Mesenchymal stem cell of adipose (primary cell): ENCODE measurements around a stretch of chr10.

GRCh38 chr10:110511109-110511421 is 13.4 kb downstream of the DUSP5 start:
- CAGE, long polyA plus RNA: no peak

DNA sequence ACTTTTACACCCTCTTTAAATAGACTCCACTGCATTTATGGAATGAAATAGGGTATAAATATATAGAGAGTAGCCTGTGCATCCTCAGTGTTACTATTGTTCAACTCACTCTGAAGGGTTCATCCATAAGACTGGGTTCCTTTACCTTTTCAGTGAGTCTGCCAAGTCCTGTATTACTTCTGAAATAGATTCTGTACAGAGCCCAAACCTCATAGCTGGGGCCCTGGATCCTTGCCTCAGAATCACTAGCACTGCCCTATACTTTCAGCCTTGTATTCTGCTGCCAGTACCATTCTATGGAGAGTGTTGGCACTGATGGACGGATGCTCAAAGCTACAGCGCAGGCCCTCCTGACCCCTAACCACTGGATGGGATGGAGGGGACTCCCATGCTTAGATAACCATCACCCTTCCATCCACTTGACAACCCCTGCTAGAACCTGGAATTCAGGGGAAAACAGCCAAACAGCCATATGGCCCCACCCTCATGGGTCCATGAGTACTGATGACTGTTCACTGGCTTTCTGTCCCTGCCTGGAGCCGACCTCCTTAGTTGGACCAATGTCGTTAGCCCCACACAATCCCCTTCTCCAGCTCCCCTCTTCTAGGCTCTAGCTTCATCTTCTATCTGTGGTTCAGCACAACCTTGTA is 16.1 kb downstream of the DUSP5 start:
- CAGE, long polyA plus RNA: no peak

GRCh38 chr10:110578478-110578861 is 11.0 kb downstream of the SMC3 start:
- CAGE, long polyA plus RNA: no peak

GRCh38 chr10:110667300-110668276 is 23.5 kb downstream of the RBM20 start:
- CAGE, long polyA plus RNA: no peak

DNA sequence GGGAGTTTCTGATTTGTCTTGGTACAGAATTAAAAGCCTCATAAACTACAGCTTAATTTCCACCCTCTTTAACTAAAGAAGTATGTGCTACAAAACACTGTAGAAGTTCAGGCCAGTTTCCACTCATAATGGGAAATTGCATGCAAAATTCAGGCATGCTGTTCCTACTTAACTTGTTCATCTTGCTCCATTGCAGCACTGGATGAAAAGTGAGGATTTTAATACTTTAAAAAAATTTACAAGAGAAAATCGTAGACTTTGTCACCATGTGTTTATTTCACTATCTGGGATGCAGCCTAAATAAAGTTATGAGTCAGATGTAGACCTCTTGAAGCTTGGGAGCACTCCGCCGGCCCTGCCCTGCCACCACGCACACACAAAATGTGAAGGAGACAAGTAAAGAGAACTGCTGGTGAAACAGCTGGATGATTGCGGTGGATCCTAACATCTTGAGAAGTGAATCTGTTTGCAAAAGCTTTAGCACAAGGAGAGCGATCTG is 40.4 kb downstream of the RBM20 start:
- CAGE, long polyA plus RNA: no peak

- CAGE, long polyA plus RNA: no peak
Observed at GRCh38 chr10:110699061-110699216, 54.8 kb downstream of the RBM20 start.

GRCh38 chr10:110701014-110701685 is 57.0 kb downstream of the RBM20 start:
- CAGE, long polyA plus RNA: no peak

DNA sequence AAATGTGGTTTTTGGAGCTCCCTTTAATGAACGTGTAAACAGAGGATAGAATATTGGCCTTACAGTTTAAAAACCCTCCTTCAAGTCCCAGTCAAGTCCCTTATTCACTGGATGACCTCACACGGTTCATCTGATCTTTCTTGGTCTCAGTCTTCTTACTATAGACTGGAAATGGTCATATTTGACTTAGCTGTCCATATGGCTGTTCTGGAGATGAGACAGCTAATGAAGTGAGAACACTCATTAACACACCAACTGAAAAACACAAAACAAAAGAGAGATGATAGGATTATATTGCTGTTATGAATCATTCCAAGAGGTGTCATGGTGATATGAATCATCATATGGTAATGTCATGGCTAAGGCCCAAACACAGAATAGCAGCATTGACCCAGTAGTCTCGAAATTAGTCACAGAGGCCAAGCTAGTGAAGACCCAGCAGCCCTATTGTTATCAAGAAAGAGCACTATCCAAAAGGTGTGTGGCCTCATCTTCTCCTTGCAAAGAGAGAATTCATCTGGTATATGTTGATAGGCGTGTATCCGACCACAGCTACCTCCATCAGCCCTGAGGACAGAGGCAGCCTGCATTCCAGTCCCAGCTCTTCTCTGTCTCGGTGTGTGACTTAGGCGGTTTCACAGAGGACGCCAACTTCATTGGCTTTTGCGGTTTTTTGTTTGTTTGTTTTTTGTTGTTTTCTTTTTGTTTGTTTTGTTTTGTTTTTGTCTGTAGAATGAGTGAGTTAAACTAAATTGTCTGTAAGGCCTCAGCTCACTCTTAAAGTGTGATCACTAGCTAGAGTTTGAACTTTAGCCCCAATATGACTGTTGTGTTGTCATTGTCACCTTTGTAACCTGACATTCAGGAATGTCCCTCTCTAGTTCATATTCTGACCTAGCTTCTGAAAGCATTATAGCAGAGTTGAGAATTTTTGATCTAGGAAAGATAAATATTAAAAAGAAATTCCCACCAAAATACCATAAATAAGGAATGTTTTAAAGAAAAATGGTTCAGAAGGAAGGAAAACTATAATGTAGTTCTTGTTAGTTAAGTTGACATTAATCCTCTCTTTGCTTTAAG is 97.4 kb upstream of the PDCD4 start:
- CAGE, long polyA plus RNA: no peak

DNA sequence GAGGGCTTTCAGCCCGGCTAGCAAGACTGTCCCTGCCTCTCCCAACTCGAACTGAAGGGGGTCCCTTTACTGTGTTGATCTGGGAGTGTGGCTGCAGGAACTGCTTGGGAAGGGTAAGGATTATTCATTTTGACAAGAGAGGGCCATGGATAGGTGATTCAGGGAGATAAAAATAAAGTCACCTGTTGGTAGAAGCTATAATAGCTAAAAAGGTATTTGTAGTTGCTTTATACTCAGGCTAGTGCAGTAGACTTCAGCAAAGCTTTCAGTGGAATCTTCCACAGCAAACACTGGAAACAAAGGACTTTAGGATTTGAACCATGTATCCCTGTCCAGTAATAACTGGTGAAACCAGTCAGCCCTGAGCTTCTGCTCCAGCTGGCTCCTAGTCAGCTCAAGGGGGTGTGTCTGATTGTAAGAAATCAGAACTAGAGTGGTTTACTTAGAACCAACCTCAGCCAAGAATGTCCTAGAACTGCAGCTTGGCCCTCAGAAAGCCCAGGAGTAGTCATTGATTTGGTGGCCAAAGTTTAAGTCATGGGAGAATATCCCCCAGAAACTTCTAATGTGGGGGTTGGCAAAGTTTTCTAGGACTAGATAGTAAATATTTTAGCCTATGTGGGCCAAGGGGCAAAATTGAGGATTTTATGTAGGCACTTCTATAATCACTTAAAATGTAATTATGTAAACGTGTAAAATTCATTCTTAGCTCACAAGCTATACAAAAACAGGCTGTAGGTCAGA is 52.9 kb upstream of the PDCD4 start:
- CAGE, long polyA plus RNA: no peak

GRCh38 chr10:110827660-110828307 is 43.9 kb upstream of the PDCD4 start:
- CAGE, long polyA plus RNA: no peak

DNA sequence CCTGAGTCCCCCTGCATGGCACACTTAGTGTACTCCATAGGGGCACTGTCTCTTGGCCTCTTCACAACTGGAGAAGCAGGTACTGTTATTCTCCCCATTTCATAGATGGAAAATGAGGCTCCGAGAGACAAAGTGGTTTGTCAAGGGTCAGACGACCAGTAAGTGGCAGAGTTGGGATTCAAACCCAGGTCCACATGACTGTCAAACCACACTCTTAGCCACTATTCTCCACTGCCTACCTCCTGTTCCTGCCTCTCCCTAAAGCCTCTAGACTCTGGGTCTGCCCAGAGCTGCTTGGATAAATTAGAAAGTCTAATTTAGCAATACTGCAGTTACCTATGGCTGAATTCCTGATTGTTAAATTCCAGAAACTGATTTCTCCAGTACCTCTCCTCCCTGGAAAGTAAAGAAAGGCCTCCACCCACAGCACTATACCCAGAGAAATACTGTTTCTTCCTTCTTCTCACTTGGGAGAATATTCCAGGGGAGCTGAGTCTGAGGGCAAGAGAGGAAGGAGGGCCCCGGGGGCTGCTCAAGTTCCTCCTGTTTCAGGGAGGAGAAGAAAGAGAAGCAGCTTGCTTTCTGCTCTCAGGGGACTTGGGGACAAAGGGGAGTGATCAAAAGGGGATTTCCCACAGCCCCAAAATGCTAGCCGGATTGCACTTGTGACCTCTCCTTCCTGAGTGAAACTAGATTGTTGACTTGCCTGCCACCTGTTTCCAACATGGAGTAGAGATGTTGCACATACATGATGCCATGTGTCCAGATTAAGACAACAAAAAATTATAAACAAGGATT is 28.9 kb upstream of the PDCD4 start:
- CAGE, long polyA plus RNA: no peak

DNA sequence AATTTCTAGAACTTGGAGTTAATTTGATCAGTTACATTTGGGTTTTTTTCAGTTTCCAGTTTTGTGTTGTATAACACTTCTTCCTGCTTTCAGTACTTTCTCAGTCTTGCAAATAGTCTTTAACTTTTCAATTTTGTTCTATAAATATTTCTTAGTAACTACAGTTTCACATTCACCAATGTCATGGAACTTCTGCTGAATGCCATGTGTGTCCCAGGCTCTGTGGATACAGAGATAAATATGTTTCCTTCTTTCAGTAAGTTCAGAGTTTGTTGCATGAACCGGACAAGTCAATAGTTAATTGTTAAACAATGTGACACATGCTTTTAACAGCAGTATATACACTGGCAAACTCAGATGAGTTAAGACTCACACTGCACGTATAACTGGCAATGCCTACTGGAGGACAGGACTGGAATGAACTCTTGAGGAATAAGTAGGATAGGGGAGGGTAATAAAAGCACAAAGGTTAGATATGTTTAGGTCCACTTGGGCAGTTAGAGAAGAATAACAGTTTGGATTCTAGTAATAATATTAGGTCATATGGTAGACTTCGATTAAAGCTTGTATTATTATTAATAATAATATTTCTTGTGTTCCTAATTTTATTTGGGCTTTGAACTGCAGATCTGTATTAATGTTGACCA is 4.7 kb downstream of the SHOC2 start:
- CAGE, long polyA plus RNA: no peak

- CAGE, long polyA plus RNA: no peak
Observed at GRCh38 chr10:110931702-110932607, 12.6 kb downstream of the SHOC2 start.

GRCh38 chr10:112083203-112083699 is 100.3 kb downstream of the GPAM start:
- CAGE, long polyA plus RNA: no peak

GRCh38 chr10:112089830-112090072 is 93.8 kb downstream of the GPAM start:
- CAGE, long polyA plus RNA: no peak

DNA sequence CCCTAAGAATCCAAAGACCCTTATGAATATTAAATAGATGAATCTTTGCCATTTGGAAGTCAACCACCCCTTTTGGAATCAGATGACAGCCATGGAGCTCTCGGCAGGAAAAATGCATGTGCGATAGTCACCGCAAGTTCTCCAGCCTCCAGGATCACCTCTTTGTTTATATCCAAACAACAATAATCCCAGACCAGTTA is 41.1 kb upstream of the GPAM start:
- CAGE, long polyA plus RNA: no peak

GRCh38 chr10:112271916-112272413 is 11.2 kb upstream of the TECTB start:
- CAGE, long polyA plus RNA: no peak

DNA sequence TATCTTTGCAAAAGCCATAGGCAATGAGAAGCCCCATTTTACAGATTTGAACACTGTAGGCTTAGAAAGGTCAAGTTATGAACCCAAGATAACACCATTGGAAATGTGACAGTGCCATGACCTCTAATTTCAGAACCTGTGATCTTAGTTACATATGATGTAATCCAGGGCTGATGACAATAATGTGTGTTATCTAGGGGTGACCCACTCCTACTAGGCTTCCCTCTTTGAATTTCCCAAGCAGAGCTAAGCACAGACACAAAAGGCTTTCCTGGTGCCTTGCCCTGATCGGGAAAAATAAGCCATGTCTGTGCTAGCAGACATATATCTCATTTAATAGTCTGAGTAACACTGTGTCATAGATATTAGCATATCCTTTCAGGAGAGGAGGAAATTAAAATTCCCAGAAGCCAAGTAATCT is 3.0 kb upstream of the TECTB start:
- CAGE, long polyA plus RNA: no peak

GRCh38 chr10:112652359-112652707 is 205.3 kb downstream of the VTI1A start:
- CAGE, long polyA plus RNA: no peak

GRCh38 chr10:112949799-112950185 is 255 bp upstream of the TCF7L2 start:
- CAGE, long polyA plus RNA: no peak